PFSK-1 (cell line): ENCODE data around the gene CEP20.

DNA sequence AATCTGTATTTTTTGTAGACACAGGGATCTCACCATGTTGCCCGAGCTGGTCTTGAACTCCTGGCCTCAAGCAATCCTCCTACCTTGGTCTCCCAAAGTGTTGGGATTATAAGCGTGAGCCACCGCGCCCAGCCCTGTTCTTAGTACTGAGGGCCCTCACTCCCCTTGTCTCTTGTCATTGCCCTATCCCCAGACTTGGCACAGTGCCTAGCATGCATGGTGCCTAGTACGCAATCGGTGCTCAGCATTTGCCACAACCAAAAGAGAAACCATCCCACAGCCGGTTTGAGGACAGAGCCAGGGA is 274.2 kb downstream of the MRTFB start:
- RRBS, result no CpG with 5 or more reads among the region's 7 CpGs

- RRBS, result no CpG with 5 or more reads among the region's 1 CpG
Measured at GRCh38 chr16:14522178-14522585, 107.9 kb downstream of the PARN start.

DNA sequence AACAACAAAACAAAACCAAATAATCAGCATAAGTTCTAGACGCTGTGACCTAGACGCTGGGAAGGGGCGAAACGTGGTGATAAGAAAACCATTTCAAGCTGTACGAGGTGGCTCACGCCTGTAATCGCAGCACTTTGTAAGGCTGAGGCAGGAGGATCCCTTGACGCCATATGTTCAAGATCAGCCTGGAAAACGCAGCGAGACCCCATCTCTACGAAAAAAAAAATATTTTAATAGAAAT is 559 bp upstream of the BFAR start:
- RRBS, result no CpG with 5 or more reads among the region's 11 CpGs

GRCh38 chr16:14824486-14824879 is 9.0 kb upstream of the NOMO1 start:
- RRBS, result no CpG with 5 or more reads among the region's 33 CpGs

DNA sequence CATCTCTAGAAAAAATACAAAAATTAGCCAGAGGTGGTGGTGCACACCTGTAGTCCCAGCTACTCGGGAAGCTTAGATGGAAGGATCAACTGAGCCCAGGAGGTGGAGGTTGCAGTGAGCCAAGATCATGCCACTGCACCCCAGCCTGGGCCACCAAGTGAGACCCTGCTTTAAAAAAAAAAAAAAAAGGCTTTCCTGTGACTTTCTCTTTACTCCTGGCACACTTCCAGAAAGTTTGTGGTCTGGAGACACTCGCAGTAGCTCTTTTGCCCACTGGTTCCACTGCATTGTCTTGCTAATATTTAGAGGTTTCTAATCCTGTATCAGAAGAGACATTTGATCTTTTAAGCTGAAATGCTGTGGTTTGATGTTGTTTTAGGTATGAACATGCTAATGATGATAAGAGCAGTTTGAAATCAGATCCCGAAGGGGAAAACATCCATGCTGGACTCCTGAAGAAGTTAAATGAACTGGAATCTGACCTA is 23.4 kb downstream of the NTAN1 start:
- RRBS, result no CpG with 5 or more reads among the region's 3 CpGs

- RRBS, result no CpG with 5 or more reads among the region's 12 CpGs
Measured at GRCh38 chr16:15060409-15061684, 5.0 kb upstream of the NTAN1 start.

- RRBS, result no CpG with 5 or more reads among the region's 15 CpGs
Measured at GRCh38 chr16:15257024-15257429, 121.1 kb downstream of the NPIPA5 start.

DNA sequence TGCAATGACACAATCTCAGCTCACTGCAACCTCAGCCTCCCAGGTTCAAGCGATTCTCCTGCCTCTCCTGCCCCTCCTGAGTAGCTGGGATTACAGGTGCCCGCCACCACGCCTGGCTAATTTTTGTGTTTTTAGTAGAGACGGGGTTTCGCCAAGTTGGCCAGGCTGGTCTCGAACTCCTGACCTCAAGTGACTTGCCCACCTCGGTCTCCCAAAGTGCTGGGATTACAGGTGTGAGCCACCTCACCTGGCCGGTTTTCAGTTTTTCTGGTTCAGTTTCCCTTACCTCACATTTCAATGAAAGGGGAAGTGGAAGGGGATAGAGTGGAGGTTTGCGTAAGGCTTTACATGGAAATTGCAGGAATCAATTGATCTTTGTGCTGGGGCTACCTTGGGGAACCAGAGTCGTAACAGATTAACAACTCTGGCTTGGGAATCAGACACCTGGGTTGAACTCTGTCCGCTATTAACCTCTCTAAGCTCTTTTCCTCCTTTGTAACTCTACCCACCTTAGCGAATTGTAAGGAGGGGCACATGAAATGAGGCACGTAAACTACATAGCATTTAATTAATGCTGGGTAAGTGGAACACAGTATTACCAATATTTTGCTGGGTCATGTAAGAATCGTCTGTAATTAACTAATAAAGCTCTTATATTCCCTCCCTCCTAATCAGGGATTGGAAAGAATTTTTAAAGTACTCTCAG is 3.2 kb downstream of the MPV17L start:
- RRBS, result no CpG with 5 or more reads among the region's 14 CpGs

- RRBS, result no CpG with 5 or more reads among the region's 7 CpGs
Measured at GRCh38 chr16:15489426-15489899, 55.1 kb downstream of the BMERB1 start.

- RRBS, result no CpG with 5 or more reads among the region's 11 CpGs
Measured at GRCh38 chr16:15605983-15606722, 36.8 kb downstream of the MARF1 start.

GRCh38 chr16:15638903-15639648 is 3.9 kb downstream of the MARF1 start:
- RRBS, result no CpG with 5 or more reads among the region's 11 CpGs

DNA sequence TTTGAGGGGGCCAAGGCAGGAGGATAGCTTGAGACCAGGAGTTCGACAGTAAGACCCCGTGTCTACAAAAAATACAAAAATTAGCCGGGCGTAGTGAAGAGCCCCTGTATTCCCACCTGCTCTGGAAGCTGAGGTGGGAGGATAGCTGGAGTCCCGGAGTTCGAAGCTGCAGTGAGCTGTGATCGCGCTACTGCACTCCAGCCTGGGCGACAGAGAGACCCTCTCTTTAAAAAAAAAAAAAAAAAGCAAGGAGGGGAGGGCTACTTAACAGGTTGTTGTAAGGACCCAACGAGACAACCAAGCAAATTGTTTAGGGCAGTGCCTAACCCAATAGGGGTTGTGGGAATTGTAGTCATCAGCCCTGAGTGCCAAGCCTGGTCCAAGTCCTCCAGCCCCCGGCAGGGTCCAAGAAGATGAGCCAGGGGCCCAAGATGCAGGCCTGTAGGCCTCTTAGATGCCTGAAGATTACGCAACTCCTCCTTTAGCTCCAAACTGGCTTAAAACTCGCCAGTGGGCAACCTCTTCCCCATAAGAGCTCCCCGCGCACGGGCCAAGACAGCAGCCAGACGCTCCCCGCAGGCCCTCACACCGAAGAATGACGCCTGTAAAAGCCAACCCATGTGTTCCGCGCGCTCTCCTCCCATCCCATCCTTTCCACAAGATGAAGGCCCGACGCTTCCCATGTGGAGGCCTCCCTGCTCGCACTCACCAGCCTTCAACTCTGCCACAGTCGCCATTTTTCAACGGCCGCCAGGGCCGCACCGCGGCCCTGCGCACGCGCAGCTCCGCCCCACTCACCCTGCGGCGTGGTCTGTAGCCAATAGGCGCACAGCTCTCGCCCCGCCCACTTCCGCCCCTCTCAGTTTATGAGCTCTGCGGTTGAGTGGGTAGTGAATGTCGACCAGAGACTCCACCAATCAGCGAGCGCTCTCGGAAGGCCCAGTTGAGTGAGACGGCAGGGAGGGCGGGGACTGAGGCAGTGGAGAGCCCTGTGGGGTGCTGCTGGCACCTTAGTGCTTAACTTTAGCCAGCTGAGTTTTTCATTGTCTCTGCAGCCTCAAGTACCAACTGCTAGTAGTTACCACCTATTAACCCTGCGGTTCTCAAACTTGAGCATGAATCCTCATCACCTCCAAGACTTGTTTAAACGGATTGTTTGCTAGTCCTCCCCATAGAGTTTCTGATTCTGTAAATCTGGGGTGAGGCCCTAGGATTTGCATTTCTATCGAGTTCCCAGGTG is at the start of gene CEP20:
CEP20 (minus strand) TSS at position 755 of the 1,240 bp plus-strand sequence.
- RRBS, result 2% methylated on average over 2 of the region's 52 CpGs

DNA sequence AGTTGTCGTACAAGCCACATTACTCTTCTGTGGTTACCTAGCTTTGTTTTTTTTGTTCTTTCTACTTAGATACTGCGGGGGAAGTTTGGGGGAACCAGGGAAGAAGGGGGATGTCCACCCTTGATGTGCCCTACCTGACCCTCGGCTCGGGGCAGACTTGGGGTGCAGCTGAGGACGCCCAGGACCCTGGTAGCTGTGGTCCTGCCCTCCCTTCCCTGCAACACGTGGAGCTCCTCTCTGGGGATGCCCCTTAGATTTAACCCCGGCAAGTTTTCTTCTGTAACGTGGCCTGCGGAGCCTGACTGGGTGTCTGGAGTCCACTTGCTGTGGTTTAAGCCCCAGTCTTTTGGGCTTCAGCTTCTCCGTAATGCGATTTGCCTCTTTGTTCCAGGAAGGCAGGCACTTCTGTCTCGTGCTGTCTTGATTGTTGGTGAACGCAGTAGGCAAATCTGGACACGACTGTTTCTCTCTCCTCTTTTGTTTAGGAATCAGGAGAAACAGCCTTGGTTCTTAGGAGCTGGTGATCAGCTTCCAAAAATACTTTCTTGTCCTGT is 953 bp downstream of the ABCC1 start:
- RRBS, result no CpG with 5 or more reads among the region's 14 CpGs

DNA sequence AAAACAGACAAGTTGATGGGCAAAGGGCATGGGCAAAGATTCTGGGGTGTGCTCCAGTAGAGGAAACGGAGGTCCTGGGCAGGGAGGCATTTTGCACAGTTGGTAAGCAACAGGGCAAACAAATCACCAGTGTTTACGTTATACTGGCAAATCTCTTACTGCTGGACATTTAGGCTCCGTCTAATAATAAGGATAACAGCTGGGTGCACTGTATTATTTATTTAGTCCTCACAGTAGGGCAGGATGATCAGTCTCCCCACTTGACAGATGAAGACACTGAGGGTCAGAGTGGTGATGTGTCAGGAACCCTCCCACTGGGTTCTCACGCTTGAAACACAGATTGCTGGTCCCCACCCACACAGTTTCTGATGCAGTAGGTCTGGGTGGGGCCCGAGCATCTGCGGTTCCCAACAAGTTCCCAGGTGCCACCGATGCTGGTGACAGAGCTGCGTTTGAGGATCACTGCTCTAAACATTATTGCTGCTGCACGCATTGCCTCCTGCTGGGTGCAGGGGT is 75.7 kb downstream of the ABCC1 start:
- RRBS, result no CpG with 5 or more reads among the region's 9 CpGs

GRCh38 chr16:17070648-17071549 is 399.9 kb downstream of the XYLT1 start:
- RRBS, result 7% methylated on average over 2 of the region's 20 CpGs

DNA sequence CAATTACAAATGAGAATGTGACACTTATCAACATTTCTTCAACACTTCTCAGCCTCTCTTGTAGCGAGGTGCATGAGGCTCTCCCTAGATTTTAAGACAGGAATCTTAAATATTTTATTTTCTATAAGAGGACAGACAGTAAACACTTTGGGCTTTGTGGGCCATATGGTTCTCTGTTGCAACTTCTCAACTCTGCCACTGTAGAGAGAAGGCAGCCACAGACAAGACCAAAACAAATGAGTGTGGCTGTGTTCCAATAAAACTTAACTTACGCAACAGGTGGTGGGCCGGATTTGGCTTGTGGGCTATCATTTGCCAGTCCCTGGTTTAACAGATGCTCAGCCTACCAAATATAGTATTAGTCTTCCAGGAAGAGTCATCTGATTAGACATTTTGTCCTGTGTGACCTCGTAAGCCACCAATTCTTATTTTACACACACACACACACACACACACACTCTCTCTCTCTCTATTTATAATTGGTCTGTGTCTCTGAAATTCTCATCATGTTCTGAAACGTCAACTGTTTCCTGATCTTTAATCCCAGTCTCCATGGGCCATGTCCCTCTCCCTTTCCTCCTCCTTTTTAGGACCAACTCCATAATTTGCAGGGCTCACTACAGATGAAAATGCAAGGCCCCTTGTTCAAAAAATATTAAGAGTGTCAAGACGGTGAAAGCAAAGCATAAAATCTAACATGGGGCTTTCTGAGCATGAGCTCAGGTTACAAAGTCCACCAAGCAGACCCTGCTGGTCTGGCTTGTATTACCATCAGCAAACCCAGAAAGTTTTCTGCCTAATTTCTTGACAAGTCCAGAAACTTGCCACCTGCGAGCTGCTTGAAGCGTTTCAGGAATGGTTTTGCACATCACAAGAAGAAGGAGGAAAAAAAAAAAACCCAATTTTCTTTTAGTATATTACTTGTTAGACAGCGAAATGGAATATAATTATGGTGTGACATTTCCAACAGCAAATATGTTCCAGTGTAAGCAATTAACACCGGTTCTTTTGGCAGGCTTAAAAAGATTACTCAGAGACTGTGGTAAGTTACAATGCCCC is 245.7 kb downstream of the XYLT1 start:
- RRBS, result no CpG with 5 or more reads among the region's 10 CpGs

DNA sequence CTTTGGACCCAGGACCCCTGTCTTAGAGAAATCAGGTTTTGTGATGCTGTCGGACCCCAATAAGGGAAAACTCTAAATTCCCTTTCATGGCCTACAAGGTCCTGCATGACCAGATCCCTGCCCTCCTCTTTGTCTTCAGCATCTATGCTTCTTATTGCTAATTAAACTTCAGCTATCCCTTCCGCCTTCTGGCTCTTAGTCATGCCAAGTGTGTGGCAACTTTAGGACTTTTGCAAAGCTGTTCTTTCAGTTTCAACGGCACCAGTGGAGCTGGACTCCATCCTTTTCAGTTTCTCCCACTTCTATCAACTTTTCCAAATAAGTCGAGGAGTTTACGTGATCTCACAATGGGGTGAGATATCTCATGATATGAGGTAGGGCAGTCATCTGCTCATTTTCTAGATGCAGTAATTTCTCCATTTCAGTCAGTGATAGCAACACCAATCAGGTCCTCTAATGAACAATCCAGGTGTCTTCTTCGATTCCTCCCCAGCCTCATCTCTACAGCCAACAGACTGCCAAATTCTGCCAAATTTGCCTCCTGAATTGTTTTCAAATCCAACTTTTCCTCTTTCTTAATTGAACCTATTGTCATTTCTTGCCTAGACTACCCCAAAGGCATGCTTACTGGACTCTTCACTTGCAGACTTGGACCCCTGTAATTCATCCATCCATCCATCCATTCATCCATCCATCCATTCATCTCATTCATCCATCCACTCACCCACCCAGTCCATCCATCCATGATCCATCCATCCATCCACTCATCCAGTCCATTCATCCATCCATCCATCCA is 232.0 kb downstream of the XYLT1 start:
- RRBS, result no CpG with 5 or more reads among the region's 6 CpGs

DNA sequence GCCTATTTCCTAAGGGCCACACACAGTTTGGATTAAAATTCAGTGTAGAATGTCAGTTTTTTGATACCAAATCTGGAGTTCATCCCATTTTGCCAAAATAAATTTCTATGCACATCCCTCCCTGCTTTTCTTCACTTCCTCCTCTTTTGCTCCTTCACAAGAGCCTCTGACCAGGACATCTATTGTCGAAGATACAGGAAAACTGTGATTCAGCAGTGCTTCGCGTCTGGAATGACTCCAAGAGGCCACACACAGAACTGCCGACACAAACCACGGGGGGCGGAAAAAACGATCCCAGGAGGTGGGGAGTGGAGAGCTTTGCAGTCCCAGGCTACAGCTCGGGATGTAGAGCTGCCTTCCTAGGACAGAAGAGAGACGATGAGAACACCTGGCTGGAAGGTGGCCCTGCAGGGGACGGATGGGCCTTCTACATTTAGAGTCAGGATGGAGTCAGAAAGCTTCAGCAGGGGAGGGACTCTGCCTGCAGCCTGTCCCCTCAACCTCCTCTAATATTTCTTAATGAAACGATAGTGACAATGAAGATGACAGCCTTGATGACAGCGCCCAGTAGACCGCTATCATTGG is 102.8 kb downstream of the XYLT1 start:
- RRBS, result no CpG with 5 or more reads among the region's 13 CpGs

DNA sequence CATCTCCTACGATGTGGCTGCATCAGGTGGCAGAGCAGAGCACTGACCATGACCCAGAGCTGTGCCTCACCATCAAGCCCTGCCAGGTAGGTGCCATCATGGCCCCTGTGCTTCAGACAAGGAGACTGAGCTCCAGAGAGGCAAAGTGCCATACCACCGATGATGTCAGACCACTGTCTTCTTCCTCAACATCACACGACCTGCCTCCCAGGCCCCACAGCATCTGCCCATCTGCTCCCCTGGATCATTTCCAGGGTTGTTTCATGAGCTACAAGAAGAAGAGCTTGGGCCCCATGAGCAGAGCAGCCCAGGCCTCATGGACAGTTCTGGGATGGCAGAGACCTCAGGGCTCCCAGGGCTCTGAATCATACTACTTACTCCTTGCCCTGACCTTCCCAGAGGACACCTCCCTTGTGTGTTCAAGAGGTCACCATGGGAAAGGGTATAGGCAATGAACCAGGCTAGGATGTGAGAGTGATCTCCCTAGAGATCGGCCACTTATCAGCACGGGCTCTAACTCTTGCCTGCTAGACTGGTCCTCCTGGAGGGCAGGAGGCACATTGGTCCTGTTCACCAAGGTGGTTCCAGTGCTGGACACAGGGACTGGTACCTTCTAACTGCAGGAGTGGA is 9.8 kb downstream of the XYLT1 start:
- RRBS, result no CpG with 5 or more reads among the region's 5 CpGs